Mesangial cell (primary cell): ENCODE data around the gene CAVIN2.

DNA sequence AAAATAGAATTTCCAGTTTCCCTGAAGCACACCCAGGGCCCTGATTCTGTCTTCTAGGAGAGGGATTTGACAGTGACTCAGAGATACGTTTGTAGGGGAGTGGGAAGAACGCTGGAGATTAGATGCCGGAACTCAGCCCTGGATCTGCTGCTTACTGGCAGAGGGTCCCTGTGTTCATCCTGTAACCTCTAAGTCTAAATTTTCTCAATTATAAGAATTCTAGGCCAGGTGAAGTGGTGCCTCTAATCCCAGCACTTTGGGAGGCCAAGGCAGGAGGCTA lies 74.9 kb downstream of the NAB1 start:
- RAMPAGE, long total RNA, result no peak

- RAMPAGE, long total RNA, result start-site peak on the minus strand at chr2:190844545-190844596, 11 reads
Measured at GRCh38 chr2:190844269-190844765, 36.3 kb upstream of the GLS start.

DNA sequence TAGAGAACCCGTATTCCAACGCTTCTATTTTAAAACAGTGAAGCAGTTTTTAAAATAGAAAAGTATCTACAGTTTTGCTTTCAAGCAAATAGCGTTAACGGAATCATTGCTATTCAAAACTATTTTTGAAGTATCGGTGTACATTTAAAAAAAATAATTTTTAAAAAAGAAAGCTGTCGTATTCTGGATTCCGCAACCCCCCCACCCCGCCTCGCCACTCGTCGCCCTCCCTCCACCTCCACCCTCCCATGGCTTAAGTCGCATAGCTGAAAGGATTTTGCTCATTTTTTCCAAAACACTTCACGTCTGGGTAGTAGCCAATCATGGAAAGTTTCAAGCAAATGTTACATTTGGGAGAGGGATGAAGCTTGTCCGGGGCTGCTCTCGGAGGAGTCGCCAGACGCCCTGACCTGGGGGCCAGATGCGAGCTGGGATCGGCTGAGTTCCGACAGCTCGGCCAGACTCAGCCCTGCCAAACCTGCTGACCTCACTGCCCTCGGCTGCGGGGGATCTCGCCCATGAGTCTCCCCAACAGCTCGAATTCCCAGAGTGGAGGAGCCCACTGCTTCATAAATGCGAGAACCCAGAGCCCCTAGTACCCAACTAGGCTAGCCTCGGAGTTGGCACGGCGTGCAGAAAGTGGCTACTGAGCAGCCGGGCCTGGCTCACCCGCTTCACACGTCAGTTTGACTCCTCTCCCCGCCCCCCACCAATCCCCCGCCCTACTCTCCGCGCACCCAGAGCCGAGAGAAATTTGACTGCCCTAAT lies 491 bp upstream of the GLS start:
- RAMPAGE, long total RNA, result no peak

GRCh38 chr2:190986124-190987112 lies 27.6 kb downstream of the STAT1 start:
- RAMPAGE, long total RNA, result no peak

GRCh38 chr2:190997648-190998290 lies 16.2 kb downstream of the STAT1 start:
- RAMPAGE, long total RNA, result no peak

GRCh38 chr2:191013429-191013722 lies 595 bp downstream of the STAT1 start:
- RAMPAGE, long total RNA, result no peak

- RAMPAGE, long total RNA, result no peak
Measured at GRCh38 chr2:191114227-191115045, 36.4 kb downstream of the STAT4 start.

DNA sequence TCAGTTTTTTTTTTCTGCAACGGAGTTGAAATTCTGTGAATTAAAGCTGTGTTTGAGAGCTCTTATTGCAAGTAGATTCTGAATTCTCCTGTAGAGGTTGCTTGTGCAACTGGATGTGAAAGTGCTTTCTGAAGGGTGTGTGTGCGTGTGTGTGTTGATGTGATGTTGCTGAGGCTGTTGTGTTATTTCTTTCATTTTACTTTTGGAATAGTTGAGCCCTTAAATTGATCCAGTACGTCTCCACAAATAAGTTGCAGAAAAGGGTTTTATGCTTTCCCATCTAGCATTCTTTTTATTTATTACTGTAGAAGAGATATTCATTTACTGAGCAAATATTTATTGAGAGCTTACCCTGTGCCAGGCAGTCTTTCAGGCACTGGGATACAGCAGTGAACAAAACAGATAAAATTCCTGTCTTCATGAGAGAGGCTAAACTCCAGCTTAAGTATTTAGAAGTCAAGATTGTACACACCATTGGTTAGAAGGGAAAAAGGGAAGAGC lies 58.0 kb downstream of the MYO1B start:
- RAMPAGE, long total RNA, result no peak

GRCh38 chr2:191370086-191371024 lies 125.2 kb downstream of the MYO1B start:
- RAMPAGE, long total RNA, result no peak

- RAMPAGE, long total RNA, result no peak
Measured at GRCh38 chr2:191611510-191612194, 66.3 kb upstream of the NABP1 start.

DNA sequence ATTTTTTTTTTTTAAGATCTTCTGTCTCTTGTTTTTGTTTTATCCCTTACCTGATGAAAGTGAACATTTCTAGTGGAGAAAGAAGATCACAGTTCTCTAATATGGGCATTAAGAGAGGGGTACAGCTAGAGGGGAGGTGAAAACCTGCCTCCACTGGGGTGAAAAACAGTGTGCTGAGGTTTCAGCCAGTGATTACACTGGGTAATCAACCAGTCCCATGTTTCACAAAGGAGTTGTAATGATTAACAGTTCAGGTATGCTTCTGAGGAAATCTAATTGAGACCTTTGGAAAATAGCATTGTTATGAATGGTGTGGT lies 11.3 kb downstream of the NABP1 start:
- RAMPAGE, long total RNA, result no peak

GRCh38 chr2:191846087-191846851 lies 619 bp downstream of the CAVIN2 start:
- RAMPAGE, long total RNA, result no peak

GRCh38 chr2:191846852-191847603 lies at the start of gene CAVIN2:
CAVIN2 (minus strand) TSS chr2:191847088.
- RAMPAGE, long total RNA, result start-site peak on the minus strand at chr2:191847084-191847092, 15 reads

- RAMPAGE, long total RNA, result no peak
Measured at GRCh38 chr2:192195966-192196242, 1.2 kb upstream of the TMEFF2 start.

DNA sequence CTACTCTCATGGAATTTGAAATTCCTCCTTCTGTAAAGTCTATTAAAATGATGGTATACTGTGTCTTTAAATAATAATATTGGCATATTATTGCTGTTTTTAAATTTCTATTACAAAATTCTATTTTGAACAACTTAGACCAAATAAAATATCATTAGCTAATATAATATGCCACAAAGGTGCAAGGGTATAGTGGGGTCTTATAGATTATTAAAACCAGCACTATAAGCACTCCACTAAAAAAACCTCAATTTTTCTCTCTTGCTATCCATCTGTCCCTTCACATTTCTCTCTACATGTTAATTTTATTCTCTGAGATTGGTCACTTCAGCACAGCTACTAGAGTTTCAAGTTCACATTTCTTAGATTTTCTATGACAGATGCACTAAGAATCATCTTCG lies 28.2 kb upstream of the TMEFF2 start:
- RAMPAGE, long total RNA, result no peak

DNA sequence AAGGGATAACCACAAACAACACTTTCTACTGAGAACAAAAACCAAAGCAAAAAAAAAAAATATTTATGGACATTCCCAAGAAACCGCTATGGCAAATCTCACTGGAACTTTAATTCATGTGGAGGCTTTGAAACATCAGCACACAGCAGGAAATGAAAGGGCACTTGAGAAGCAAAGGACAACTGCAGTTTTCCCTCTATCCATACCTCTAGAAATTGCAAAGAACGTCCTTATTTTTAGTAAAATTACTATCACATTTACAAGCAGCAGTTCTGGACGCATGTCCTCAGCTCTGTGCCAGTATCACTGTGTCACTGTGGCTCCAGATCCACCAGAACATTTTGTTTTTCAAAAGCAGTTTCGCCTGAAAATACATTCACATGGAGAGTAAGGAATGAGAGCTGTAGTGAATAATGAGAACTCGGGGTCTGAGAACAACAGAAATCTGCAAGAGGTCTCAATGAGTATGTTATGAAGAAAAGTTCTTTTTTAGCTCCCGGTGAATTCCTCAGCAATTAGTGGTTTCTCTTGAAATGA lies 44.8 kb upstream of the DNAH7 start:
- RAMPAGE, long total RNA, result no peak

DNA sequence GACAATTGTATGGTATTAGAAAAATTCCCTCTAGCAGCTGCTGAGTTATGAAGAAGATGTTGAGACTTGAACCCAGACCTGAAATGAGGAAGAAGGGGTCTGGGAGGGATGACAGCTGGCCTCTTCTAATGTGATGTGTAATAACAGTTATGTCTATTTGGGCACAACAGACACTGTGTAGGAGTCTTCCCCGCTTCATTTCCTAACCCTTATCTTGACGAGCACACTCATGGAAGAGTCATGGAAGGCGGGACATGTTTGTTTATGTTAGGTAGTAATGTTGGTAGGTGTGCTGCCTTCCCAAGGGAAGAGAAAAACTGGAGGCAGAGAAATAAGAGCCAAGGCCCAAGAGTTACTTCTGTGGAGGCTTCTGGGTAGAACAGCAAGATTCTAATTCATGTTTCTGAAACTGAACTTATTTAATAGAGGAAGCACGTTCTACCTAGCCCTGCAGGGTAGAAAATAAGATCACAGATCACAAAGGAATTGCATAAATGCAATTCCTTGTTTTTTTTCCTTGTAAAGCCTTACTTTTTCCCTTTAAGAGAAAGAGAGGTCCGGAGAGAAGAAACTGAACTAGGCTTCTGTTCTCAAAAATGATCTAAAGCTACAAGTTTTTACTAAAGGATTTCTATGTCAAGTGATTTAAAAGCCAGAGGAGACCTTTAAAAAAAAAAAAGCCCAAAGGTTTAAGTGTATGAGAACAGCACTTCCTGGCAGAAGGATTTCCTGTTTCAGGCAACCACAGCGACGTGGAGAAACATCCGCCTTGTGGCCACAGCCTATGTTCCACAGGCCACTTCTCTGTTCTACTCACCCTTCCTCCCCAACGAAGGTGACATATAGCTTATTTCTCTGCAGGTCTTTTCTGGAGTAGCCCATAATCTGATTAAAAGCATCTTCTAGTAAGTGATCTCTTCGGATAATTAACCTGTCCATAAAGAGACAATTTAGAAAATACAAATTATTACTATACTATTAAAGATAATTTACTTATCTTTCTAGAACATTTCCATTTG lies 68.6 kb upstream of the STK17B start:
- RAMPAGE, long total RNA, result no peak

DNA sequence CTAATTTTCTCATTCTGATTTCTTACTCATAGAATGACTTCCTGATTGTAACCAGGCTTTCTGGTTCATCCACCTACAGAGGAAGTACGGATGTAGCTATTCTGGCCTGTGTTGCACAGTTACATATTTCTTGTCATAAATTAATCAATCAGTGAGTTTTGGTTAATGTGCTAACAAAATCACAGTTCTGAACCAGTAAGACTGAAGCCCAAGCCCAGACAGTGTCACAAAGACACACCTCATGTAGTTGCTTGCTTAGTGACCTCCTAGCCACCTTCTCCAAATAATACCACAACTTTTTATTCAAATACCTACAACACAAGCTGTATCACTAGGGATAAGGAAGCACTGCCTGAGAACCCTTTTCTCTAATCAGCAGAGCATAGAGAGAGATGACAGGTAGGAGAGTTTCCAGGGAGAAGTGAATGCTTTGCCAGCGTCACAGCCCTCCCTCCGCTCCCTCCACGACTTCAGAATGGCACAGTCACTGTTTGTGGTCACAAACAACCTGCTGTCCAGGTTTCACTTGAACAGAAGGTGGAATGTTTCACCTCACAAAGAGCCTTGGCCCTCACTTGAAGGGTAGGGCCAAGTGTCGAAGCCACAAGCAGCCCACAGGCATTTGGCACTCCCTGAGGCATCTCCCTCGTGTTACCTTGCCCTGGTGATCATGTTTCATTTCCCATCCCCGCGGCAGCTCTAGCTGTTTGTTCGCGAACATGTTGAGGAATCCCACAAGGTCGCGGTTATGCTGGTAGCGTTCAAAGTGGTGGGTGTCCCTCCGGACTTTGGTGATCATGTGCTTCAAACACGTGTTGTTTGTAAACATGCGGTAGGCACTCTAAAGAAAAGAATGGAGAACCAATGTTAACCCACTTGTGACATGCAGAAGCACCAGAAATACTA lies 120.8 kb upstream of the STK17B start:
- RAMPAGE, long total RNA, result no peak

- RAMPAGE, long total RNA, result no peak
Measured at GRCh38 chr2:196914945-196916305, 11.1 kb downstream of the PGAP1 start.

DNA sequence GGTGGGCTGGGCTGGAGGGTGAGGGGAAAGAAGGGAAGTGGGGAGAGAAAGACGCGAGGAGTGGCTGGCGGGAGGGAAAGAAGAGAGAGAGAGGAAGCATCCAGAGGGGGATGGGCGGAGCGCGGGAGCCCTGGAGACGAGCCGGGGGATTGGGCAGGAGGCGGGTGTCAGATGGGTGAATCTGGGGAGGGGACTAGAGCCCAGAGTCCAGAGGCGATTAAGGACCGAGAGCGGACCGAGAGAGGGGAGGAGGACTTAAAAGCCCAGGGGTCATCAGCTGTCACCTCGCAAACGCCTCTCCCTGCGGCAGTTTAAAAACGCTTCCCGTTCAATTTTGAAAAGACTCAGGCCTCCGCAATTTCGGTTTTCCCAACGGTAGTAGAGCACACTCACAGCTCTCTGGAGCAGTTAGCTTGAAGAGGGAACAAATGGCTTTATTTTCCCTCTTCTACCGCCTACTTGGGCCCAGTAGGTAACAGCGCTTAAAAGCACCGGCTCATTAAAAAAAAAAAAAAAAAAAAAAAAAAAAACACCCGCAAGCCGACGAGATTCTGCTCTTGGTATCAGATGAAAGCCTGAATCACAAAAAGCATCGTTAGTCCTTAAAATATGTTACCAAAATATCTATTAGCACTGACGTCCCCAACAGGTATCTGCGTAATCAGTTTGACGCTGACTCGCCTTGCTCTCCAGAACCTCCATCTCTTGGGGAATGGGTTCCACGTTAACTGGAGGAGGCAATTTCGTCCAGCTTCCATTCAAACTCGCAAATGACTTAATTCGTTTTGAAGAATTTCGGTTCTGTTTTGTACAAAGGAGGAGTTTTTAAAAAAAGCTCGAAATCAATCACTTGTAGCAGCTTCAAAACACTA lies 638 bp upstream of the PGAP1 start:
- RAMPAGE, long total RNA, result no peak